NCI-H460 (cell line): ENCODE results near the genes KCNMB1 and EFCAB9.

RAMPAGE:
- cytosol, long total RNA = no peak
- long total RNA = no peak
- nucleus, long total RNA = no peak
These were observed 1.4 kb downstream of the LCP2 start for GRCh38 chr5:170296198-170296484.

RAMPAGE:
- cytosol, long total RNA = no peak
- long total RNA = no peak
- nucleus, long total RNA = no peak
These were observed 10.0 kb upstream of the LCP2 start for GRCh38 chr5:170307441-170308167.

DNA sequence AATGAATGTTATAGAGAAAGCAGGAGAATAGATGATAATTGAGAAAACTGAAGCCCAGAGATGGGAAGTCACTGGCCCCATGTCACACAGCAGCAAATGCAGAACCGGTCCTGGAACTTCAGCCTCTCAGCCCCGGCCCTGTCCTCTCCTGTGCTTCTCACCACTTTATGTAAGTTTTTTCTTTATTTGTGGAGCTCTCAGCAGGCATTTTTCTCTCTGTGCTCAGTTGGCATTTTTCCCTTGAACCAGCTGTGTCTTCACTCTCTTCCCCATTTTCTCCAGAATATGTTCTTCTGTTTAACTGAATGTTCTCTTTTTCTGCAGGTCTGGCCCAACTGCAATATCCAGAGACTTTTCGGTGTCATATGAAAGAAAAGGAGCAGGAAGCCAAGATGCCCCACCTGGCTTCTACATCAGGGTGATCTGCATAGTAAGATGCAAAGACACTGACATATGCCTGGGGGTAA, 12.7 kb upstream of the LCP2 start:
RAMPAGE:
- cytosol, long total RNA = no peak
- long total RNA = no peak
- nucleus, long total RNA = no peak

DNA sequence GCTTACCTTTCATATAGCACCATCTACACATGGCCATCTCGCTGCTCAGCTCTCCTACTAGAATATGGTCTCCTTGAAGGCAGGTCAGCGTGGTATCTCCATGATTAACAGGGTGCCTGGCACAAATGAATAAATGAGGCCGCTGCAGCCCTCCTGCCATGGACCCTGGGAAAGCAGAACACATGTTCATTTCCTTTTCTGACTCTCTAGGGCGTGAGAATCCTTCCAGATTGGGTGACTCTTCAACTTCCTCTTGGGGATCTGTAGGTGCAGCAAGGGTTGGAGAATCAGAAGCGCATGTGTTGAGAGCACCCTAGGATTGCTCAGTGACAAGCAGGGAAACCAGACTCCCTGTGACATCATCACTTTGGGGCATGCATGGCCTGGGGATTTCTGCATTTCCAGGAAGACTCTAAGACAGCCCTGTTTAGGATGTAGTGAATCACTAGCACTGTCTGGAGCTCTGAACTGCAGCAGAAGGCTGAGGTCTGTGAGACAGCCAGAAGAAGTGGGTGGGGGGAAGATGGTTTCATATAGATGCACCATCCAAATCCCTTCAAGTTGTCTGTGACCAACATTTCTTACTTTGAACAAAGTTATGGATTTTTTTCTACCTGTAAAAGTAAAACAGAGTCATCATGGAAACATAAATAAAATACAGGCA, 15.1 kb upstream of the LCP2 start:
RAMPAGE:
- cytosol, long total RNA = no peak
- long total RNA = no peak
- nucleus, long total RNA = no peak

RAMPAGE:
- cytosol, long total RNA = no peak
- long total RNA = no peak
- nucleus, long total RNA = no peak
These were observed at the start of gene KCNMB1 for GRCh38 chr5:170388883-170389908. KCNMB1 (minus strand) TSS chr5:170389367.

DNA sequence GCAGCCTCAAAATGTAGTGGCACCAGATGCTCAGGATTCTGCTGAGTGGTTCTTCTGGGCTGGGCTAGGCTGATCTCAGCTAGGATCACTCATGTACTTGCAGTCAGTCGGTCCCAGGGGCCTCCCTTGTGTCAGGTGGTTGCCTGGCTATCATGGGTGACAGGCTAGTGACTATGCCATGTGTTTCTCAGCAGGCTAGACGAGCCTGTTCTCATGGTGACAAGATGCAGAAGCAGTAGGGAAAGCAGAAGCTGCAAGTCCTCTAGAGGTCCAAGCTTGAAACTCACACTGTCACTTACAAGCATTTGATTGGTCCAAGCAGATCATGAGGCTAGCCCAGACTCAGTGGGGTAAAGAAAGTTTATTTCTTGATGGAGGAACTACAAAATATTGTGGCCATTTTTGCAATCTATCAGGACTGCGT, 15.2 kb upstream of the KCNMB1 start:
RAMPAGE:
- cytosol, long total RNA = no peak
- long total RNA = no peak
- nucleus, long total RNA = no peak

GRCh38 chr5:170552519-170553094, 48.8 kb downstream of the KCNIP1 start:
RAMPAGE:
- cytosol, long total RNA = no peak
- long total RNA = no peak
- nucleus, long total RNA = no peak

DNA sequence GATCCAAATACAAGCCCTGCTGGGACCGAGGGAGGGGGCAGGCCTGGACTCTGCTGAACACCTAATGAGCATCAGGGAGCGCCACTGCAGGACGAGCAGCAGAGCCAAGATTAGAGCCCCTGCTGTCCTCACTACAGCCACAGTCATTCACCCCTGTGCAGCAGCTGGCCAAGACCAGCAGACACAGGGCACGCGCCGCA, 301 bp downstream of the GABRP start:
RAMPAGE:
- cytosol, long total RNA = no peak
- long total RNA = no peak
- nucleus, long total RNA = no peak

GRCh38 chr5:171494469-171495244, 75.2 kb downstream of the FGF18 start:
RAMPAGE:
- cytosol, long total RNA = start-site peak on the plus strand at chr5:171494839-171494876, 7 and 5 reads in 2 replicates
- long total RNA = no peak
- nucleus, long total RNA = no peak

RAMPAGE:
- cytosol, long total RNA = no peak
- long total RNA = no peak
- nucleus, long total RNA = no peak
These were observed 45.9 kb upstream of the FBXW11 start for GRCh38 chr5:172052177-172052837.

DNA sequence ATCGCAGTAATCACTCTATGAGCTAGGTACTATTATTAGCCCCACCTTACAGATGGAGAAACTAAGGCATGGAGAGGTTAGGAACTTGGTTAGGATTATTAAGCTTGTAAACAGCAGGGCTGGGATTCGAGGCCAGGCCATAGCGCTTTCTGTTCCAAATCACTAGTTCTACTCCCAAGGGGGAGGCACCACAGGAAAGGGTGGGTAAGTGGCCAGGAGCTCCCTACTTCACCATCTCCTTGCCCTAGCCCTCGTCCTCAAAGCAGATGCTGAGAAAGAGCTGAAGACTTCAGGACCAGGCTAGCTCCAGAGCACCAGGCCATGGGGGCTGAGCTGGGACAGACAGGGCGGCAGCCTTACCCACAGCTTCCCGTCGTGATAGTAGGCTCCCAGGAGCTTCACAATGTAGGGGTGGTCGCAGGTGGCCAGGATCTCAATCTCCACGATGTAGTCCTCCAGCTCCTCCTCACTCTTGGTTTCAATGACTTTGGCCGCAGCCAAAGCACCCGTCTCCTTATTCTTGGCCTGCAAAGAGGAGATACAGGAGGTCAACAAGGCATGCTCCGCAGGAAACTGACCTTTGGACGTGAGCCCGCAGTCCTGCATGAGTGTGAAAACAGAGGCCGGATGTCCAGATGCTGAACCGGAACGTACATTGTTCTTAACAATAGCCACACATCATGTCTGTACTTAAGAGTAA, 31.6 kb downstream of the STK10 start:
RAMPAGE:
- cytosol, long total RNA = no peak
- long total RNA = no peak
- nucleus, long total RNA = no peak

DNA sequence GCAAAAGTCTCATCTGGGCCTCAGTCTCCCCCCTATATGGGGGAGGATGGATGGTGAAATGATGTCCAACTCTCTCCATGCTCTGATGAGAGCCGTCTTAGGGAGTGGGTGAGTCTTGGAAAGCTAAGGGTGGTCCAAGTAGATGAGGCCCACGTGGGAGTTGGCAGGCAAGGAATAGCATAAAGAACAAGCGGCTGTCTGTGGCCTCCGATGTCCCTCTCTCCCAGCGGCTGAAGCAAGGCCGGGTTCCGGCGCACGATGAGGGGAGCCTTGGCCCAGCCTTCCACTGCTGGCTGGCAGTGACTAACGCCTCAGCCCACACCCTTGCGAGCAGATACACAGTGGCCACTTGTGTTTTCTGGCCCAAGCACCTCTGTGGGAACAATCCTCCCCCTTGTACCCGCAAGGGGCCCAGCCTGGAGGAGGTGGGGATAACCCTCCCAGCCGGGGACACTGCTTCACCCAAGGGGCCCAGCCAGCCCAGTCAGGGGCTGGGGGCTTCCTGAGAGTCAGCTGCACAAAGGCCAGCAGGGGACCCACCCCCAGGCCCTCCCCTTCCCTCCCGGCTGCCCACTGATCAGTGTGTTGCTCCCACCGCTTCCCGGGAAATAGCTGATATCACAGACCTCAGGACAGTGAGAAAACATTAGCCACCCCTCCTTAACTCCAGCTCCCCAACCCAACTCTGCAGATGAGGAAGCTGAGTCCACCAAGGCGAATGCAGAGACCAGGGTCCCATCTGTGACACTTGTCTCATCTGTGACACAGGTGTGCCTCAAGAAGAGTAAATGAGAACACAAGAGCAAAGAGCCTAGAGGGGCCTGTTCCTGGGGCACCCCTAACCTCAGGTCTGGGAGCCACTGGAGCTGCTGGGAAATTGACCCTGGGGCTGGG, 23.2 kb downstream of the STK10 start:
RAMPAGE:
- cytosol, long total RNA = no peak
- long total RNA = no peak
- nucleus, long total RNA = no peak

DNA sequence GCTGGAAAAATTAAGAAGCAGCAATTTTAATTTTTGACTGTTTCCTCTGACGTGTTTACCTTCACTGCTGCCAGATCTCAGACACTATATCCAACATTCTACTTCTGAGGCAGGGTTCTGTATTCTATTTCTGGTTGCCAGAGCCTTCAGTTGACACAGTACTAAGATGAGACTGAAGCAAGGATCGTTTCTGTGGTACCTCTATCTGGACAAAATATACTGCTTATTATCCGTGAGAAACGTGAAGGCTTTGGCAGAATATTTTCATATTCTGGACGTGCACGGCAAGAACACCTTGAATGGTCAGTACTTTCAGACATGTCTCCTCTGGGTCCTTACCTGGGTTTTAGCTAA, at the start of gene EFCAB9:
EFCAB9 (plus strand) TSS at position 166 of the 354 bp plus-strand sequence.
RAMPAGE:
- cytosol, long total RNA = no peak
- long total RNA = no peak
- nucleus, long total RNA = no peak

DNA sequence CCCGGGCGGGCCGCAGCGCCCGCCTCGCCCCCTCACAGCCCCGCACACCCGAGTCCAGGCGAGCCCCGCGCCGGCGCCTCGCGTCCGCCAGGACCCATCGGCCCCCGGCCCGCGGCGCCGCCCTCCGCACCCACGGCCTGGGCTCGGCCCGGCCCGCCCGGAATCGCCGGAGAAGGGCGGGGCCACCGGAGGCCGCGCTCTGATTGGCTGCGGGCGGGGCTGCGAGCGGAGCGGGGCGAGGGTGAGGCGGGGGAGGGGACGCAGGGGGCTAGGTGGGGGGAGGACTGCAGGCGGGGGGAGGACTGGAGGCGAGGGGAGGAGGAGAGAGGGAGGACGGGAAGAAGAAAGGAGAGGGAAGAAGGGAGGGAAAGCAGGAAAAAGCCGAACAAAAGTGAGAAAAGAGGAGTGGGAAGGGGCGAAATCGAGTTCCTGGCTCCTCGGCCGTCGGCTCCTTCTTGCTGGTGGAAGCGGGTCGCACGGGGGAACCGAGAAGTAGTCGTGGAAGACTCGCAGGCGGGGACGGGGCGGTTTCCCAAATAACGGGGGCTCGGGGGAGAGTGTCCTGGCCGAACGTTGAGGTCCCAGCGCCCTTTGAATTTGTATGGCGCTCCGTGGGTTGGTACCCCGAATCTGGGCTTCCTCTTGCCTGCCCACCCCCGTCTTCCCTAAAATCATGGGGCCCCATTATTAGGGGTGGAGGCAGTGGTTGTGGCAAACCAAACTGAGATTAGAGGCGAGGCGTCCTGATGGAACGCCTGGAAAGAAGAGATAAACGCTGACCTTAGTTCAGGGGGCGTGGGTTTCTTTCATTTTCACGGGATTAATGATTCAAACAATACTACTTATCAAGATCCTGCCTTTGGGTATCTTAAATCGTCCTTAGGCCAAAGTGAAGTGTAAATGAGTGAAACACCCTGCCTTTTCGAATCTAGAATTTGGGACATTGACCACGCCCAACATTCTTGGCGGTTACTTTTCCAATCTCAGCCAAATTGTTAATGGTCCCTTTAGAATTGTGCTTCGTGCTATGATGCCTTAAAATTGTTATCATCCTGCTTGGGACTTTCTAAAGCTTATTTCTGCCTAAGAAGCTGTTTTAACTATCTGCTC, 744 bp upstream of the UBTD2 start:
RAMPAGE:
- cytosol, long total RNA = no peak
- long total RNA = no peak
- nucleus, long total RNA = no peak

DNA sequence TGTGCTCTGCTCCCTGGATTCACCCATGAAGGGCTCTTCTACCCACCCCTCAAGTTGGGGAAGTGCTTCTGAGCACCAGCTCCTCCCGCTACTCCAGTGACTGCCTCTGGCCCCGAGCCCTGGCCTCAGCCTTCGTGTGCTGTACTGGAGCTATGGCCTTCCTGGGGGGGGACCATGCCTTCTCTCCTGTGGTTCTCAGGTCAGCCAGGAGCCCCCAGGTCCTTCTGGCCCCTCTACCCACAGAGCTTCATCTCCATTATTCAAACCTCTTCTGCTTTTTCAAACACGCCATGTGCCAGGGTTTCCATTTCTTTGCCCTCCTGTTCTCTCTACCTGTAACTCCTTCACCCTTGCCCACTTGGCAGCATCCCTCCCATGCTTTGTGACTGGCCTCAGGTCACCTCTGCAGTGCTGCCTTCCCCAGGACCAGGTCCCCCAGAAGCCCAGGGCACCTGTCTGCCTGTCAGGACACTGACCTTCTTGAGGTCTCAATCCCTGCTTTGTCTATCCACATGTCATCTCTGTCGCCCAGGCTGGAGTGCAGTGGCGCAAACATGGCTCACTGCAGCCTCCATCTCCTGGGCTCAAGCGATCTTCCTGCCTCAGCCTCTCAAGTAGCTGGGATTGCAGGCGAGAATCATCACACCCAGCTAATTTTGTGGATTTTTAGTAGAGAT, 9.5 kb downstream of the SH3PXD2B start:
RAMPAGE:
- cytosol, long total RNA = no peak
- long total RNA = no peak
- nucleus, long total RNA = no peak

DNA sequence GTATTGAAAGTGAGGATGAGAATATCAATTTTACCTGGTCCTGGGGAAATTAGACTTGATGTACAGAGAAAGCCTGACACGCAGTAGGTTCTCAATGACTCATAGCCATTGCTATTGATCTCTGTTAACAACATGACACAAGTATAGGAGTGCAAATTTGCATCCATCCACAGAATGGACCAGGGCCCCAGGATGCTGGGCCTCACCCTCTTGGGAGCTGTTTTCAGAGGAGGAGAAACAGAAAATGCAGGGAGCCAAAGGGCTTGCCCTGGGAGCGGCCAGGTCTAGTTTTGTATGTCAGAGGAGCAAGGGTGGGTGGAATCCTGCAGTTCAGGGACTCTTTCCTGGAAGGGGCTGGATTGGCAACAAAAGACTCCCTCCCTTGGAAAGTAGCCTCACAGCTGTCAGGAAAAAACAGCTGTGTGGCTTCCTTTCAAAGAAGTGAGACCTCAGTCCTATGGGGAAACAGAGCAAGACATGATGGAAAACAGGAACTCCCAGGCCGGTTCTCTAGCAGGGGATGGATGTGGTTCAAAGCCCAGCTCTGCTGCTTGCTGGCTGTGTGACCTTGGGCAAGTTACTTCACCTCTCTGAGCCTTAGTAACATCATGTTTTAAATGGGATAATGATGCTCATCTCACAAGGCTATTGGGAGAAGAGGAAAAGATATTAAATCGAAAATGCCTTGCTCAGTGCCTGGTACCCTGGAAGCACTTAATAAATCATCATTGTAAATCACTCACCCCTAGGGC, 50.5 kb upstream of the SH3PXD2B start:
RAMPAGE:
- cytosol, long total RNA = no peak
- long total RNA = no peak
- nucleus, long total RNA = no peak

RAMPAGE:
- cytosol, long total RNA = no peak
- long total RNA = no peak
- nucleus, long total RNA = no peak
These were observed 78.8 kb upstream of the SH3PXD2B start for GRCh38 chr5:172533083-172533474.

DNA sequence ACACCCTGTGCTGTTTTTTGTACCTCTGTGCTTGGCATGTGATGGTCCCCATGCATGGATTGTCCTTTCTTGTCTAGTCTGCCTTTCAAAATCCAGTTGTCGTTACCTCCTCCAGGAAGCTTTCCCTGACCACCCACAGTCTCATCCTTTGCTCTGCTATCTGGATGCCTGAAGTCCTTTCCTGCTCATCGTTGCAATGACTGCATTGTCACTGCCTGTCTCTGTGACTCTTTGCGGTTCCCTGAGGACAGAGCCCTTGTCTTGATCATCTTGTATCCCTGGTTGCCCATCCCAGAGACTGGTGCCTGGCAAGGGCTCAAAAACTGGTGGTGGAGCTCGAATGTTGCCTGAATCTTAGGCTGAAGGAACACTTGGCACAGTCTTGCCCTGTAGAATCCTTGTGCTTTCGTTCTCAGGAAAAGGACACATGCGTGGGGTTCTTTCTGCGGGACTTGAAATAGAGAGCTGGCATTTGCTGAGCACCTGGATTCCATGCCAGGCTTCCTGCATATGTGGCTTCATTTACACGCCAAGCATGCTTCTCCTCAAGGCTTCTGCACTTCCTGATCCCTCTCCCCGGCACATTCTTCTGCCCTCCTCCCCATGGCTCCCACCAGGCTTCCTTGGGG, 2.4 kb downstream of the NEURL1B start:
RAMPAGE:
- cytosol, long total RNA = no peak
- long total RNA = no peak
- nucleus, long total RNA = no peak

DNA sequence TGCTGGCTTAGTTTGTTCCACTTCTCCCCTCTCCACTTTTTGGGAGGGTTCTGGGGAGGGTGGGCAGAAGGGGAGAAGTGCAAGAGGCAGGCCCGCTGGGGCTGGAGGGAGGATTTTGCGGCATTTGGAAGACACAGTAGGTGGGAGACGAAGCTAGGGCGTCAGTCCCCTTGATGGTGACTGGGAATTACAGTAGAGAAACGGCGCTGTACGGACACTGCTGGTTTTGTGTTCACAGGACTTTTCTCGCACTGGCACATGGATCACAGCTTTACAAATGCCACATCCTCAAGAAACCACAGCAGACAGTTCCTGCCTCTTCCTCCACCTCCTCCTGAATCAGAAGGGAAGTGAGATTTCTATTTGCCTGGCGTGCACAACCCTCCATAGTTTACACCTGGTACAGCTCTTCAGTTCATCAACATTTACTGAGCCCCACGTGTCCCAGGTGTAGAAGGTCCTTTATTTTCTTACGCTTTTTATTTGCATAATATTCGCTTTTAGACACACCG, 60.6 kb downstream of the NEURL1B start:
RAMPAGE:
- cytosol, long total RNA = no peak
- long total RNA = no peak
- nucleus, long total RNA = no peak

GRCh38 chr5:172757959-172759192, 12.6 kb downstream of the DUSP1 start:
RAMPAGE:
- cytosol, long total RNA = no peak
- long total RNA = no peak
- nucleus, long total RNA = no peak